ENCODE measurements around a stretch of chr18.

DNA sequence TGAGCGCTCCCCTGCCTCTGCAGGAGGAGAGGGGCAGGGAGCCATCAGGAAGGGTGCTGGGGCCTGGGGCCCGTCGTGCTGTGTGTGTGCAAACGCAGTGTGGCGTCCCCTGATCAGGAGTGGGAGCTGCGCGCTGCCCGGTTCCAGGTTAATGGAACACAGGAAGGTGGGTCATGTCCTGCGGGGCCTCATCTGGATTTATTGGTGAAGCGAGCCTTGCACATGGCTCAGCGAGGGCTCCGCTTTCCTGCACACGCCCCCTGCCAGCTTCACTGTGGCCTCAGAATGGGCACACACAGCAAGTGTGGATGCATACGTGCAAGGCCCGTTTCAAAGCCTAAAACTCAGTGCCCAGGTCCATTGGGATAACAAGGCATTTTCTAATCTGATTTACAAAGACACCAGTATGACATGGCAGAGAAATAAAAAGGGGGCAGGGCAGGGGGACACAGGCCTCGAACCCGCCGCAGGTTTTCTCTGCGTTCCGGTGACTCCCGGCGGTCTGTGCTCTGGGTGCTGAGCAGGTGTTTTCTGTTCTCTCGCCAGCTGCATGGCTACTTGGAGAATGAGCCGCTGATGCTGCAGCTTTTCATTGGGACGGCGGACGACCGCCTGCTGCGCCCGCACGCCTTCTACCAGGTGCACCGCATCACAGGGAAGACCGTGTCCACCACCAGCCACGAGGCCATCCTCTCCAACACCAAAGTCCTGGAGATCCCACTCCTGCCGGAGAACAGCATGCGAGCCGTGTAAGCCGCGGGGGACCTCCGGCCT is 52.7 kb downstream of the NFATC1 start:
- RRBS = 83% methylated on average over 6 of the region's 40 CpGs

GRCh38 chr18:79485091-79485651 is 89.4 kb downstream of the NFATC1 start:
- RRBS = 3% methylated on average over 11 of the region's 24 CpGs

DNA sequence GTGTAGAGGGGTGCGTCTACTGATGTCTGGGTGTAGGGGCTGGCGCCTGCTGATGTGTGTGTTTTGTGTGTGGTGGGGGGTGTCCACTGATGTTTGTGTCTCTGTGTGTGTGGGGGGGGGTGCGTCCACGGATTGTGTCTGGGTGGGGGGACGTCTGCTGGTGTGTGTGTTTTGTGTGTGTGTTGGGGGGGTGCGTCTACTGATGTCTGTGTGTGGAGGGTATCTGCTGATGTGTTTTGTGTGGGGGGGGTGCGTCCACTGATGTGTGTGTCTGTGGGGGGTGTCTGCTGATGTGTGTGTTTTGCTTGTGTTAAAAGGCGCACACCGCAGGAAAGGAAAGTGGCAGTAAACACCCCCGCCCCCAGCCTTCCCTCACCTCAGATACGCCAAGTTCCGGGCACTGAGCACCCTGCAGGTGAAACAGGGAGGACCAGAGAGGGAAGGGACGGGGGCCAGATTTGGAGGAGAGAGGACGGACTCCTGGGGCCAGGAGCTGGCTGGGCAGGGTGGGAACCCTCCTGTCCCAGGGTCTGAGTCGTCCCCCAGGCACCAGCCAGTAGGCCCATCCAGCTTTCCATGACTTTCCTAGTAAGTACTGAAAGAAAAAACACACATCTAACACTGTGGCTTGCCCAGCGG is 126.7 kb downstream of the NFATC1 start:
- RRBS = no CpG with 5 or more reads among the region's 16 CpGs

DNA sequence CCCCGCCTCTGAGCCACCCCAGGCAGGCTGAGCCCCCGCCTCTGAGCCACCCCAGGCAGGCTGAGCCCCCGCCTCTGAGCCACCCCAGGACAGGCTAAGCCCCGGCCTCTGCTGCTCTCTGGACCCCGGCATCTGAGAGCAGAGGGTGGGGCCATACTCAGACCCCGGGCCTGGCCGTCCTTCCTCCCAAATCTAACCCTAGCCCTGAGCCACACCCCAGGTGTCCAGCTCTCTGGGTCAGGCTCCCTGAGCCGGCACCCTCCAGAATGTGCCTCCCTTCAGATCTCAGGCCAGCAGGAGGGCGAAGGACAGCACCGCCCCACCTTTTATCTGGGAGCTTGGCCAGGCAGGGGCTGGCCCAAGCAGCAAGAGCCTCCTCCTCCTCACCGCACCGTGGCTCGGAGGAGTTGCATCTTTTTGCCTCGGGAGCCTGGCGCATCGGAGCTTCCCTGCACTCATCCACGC is 69.2 kb upstream of the CTDP1 start:
- RRBS = 53% methylated on average over 4 of the region's 17 CpGs

- RRBS = under 1% methylated on average over 44 of the region's 88 CpGs
These were observed 708 bp upstream of the CTDP1 start for GRCh38 chr18:79678577-79679613.

DNA sequence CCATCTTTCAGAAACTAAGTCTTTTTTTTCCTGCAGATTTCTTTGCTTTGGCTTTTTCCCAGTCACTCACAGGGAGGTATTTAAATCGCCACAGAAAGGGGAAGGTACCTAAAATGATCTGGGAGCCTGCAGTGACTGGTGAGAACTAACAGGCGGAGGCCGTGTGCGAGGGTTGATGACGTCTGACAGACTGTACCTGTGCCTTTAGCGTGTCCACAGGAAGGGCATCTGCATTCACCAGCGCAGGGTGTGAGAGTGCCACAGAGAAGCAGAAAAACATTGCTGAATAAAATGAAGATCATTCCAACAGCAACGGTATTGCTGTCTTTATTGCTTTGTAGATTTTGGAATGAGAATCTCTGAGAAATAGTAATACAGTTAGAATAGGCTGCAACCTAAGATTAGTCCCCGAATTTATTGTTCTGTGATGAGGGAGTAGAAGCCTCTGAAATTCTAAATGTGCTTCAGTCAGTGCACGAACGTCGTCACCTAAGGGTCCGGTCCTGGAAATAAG is 5.7 kb downstream of the CTDP1 start:
- RRBS = no CpG with 5 or more reads among the region's 13 CpGs

DNA sequence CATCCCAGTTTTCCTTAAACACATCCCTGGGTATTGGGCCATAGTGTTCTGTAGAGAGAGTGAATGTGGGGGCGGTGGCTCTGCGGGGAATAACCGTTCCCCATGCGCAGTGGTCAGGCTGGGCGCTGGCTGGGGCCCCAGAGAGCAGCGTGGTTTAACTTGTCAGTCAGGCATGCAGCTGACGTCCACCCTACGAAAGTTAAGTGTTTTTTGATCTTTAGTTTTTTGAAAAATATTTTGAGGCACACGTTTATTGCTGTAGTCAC is 33.8 kb downstream of the CTDP1 start:
- RRBS = no CpG with 5 or more reads among the region's 9 CpGs

DNA sequence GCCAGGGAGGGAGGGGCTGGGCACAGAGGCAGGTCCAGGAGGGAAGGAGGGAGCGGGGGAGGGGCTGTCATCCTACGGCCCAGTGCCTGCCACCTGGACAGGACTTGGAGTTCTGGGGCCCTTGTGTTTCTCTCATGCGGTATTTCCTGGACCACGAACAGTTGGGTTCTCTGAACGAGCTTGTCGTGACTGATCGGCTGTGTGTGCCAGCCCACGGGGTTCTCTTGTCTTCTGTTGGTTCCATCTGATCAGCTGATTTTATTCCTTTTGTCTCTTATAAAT is 46.5 kb upstream of the KCNG2 start:
- RRBS = no CpG with 5 or more reads among the region's 8 CpGs

GRCh38 chr18:79911110-79911771 is 40.2 kb downstream of the SLC66A2 start:
- RRBS = 84% methylated on average over 9 of the region's 27 CpGs

GRCh38 chr18:79916585-79917216 is 34.8 kb downstream of the SLC66A2 start:
- RRBS = no CpG with 5 or more reads among the region's 26 CpGs

GRCh38 chr18:79922692-79923240 is 28.7 kb downstream of the SLC66A2 start:
- RRBS = no CpG with 5 or more reads among the region's 14 CpGs

DNA sequence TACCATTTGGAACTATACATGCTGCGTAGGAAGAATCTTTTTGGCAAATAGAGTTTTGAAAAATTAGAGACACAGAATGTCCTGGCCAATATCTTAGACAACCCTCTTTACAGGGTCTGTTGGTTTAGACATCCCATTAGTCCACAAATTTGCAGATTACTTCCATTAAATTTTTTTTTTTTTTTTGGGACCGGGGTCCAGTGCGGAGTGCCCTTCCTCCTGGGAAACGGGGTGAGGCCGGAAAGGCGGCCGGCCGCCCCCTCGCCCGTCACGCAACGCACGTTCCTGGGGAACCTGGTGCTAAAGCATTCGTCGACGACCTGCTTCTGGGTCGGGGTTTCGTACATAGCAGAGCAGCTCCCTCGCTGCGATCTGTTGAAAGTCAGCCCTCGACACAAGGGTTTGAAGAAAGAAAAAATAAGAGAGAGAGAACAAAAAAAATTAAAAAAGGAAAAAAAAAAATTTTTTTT is 21.5 kb upstream of the RBFA start:
- RRBS = 78% methylated on average over 2 of the region's 21 CpGs

- RRBS = no CpG with 5 or more reads among the region's 16 CpGs
These were observed 3.6 kb downstream of the RBFA start for GRCh38 chr18:80037714-80038346.

- RRBS = no CpG with 5 or more reads among the region's 27 CpGs
These were observed 50.6 kb downstream of the ADNP2 start for GRCh38 chr18:80159778-80160002.

Measured in aortic smooth muscle cell (primary cell).